PC-3 (cell line): ENCODE measurements around a stretch of chr5.

DNA sequence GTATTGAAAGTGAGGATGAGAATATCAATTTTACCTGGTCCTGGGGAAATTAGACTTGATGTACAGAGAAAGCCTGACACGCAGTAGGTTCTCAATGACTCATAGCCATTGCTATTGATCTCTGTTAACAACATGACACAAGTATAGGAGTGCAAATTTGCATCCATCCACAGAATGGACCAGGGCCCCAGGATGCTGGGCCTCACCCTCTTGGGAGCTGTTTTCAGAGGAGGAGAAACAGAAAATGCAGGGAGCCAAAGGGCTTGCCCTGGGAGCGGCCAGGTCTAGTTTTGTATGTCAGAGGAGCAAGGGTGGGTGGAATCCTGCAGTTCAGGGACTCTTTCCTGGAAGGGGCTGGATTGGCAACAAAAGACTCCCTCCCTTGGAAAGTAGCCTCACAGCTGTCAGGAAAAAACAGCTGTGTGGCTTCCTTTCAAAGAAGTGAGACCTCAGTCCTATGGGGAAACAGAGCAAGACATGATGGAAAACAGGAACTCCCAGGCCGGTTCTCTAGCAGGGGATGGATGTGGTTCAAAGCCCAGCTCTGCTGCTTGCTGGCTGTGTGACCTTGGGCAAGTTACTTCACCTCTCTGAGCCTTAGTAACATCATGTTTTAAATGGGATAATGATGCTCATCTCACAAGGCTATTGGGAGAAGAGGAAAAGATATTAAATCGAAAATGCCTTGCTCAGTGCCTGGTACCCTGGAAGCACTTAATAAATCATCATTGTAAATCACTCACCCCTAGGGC, 50.5 kb upstream of the SH3PXD2B start:
- RAMPAGE, long total RNA: no peak

- RAMPAGE, long total RNA: no peak
Observed at GRCh38 chr5:172777435-172778085, 6.6 kb upstream of the DUSP1 start.

DNA sequence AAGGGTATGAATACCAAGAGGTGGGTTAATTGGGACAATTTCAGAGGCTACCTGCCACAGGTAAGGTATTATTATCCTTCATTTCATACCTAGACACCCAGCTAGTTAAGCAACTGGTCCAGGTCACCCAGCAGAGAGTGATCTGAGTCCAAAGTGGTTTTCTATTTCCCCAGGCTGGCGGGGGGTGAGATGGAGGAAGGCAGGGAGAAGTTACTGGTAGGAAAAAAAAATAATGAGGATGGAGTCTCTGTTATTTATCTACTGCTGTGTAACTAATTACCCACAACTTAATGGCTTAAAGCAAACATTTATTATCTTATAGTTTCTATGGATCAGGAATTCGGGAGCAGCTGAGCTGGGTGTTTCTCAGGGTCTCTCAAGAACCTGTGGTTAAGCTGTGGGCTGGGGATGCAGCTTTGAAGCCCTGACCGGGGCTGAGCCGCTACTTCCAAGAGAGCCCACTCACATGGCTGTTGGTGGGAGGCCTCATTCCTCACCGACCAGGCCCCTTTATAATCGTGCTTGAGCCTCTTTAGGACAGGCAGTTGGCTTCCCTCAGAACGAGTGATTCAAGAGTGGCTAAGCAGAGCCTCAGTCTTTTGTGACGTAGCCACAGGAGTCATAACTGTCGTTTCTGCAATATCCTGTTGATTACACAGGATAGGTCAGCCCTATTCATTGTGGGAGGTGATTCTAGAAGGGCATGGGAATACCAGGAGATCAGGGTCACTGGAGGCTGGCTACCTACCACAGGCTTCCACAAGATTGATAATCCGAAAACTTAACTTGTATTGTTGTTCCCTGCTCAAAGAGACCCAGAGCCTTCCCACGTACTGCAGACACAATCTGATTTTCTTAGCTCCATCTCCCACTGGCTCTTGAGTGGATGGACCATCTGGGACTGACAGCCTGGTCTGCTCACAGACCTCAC, 3.2 kb upstream of the ERGIC1 start:
- RAMPAGE, long total RNA: no peak

DNA sequence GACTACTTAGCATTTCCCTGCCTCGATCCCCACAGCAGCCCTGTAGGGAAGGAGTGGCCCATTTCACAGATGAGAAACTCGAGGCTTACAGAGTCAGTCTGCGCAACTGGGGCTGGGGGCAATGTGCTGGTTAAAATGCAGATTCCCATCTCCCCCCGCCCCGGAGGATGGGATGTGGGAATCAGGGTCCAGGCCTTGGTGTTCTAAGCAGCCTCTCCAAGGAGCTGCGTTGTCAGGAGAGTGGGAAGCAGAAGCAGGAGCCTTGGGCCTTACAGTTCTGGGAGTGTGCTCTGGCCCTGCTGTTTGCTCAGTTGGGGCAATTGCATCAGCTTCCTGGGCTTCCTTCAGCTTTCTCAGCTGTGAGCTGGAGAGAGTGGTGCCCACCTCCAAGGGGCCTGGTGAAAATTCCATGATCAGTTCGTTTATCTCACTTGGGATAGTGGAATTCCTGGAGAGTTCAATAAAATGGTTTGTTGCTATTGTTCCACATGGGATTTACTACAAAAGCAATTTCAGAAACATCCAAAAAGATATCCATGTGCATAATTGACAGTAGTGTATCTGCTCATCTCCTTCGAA, 19.5 kb downstream of the ERGIC1 start:
- RAMPAGE, long total RNA: no peak

DNA sequence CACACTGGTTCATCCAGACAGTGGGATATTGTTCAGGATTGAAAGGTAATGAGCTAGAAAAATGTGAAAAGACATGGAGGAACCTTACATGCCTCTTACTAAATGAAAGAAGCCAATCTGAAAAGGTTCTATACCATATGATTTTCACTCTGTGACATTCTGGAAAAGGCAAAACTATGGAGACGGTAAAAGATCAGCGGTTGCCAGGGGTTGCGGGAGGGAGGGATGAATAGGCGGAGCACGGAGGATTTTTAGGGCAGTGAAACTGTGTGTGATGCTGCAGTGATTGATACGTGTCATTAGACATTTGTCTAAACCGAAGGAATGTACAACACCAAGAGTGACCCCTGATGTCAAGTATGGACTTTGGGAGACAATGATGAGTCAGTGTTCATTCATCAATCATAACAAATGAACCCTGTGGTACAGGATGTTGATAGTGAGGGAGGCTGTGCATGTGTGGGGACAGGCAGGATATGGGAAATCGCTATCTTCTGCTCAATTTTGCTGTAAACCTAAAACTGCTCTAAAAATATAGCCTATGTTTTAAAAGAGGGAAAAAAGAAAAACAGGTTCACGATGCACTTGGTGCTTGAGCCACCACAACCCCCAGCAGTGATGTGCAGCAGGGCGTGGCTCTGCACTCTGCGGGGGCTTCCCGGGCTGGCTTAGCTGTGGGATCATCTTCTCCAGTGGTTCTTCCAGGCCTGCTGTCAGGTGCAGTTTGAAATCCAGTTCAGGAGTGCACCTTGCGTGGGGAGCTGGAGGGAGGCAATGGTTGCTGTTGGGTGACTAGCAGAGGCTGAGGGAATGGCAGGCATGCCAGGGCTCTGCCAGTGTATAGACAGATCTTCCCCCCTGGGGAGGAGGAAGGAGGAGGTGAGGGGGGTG, 34.5 kb downstream of the ERGIC1 start:
- RAMPAGE, long total RNA: no peak

- RAMPAGE, long total RNA: no peak
Observed at GRCh38 chr5:172887669-172888351, 53.8 kb downstream of the ERGIC1 start.

DNA sequence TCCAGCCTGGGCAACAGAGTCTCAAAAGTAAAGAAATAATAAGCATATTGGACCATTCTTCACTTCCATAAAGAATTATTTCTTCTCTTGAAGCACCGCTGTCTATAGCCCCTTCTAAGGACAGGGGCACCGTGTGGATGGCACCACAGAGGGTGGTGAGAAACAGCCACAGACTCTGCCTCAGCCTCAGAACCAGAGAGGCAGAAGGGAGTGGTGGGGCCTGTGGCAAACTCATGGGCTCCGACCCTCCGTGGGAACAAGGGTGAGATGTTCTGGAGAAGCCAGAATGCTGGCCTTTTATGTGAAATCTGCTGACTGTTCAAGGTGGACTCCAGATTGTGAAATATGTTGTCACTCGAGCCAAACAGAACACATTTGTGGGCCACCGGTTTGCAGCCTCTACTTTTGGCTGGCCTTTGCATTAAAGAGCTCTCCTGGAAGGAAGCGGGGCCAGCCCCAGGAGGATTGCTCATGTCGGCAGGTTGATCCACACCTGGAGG, 62.3 kb downstream of the ERGIC1 start:
- RAMPAGE, long total RNA: no peak

DNA sequence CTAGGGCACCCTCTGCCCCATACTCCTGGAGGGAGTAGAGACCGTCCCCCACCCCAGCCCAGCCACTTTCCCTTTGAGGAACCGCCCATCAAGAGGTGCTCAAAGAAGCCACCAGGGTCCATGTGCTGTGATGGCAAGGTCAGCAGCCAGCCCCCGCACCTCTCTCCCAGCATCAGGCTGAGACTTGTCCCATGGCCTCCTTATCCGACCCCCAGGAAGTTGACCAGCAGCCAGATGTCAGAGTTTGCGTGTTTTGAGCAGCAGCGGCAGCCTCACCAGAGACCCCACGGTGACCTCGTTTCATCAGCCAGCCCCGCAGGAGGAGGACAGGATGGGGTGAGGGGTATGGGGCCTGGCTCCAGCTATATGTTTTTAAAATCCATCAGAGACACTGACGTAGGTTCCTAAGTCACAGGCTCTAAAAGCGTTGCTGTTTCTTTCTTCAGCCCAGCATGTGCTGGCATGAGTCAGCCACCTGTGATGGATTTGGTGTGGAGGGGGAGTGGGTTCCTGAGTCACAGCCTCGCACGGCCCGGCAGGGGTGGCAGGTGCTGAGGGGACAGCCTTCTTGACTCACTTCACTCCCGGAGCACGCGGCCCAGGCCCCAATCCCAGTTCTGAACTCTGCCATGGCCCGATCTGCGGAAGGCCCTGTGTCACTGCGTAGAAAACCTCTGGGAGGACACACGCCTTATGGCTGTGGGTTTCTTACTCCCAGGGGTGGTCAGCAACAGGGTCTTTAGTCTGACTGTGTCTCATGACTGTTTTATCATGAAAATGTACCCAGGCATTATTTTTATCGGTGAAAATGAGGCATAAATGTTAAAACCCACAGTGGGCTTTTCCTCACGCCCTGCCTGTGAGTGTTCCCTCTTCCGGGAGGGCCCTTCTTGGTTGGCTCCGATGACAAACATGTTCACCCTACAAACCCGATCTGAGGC, 38.8 kb upstream of the RPL26L1 start:
- RAMPAGE, long total RNA: no peak

GRCh38 chr5:172924225-172924909, 34.9 kb upstream of the RPL26L1 start:
- RAMPAGE, long total RNA: no peak

- RAMPAGE, long total RNA: no peak
Observed at GRCh38 chr5:173029170-173029921, 26.8 kb upstream of the CREBRF start.

- RAMPAGE, long total RNA: no peak
Observed at GRCh38 chr5:173281882-173282208, 46.4 kb downstream of the STC2 start.

DNA sequence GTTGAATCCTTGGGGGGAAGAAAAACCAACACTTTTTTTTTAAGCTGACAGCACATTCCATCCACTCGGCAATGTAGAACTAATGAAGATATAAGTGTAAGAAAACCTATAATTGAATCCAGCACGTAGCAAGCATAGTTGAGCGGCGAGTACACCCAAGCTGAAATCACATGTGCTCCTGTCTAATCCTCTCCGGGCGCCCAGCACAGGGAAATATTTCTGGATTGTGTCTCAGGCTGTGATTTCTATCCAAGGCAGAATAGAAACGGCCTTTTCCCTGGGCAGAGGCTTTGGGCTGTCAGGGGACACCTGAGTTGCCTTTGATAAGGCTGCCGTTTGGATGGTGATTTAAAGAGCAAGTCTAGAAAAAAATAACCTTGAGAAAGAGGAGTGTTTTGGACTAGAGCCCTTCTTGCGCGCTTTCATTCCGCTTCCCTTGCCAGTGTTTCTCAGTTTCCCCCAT, 118.0 kb downstream of the BOD1 start:
- RAMPAGE, long total RNA: no peak

GRCh38 chr5:173600775-173601115, 15.7 kb downstream of the BOD1 start:
- RAMPAGE, long total RNA: no peak

GRCh38 chr5:173643917-173644426, 27.5 kb upstream of the BOD1 start:
- RAMPAGE, long total RNA: no peak

DNA sequence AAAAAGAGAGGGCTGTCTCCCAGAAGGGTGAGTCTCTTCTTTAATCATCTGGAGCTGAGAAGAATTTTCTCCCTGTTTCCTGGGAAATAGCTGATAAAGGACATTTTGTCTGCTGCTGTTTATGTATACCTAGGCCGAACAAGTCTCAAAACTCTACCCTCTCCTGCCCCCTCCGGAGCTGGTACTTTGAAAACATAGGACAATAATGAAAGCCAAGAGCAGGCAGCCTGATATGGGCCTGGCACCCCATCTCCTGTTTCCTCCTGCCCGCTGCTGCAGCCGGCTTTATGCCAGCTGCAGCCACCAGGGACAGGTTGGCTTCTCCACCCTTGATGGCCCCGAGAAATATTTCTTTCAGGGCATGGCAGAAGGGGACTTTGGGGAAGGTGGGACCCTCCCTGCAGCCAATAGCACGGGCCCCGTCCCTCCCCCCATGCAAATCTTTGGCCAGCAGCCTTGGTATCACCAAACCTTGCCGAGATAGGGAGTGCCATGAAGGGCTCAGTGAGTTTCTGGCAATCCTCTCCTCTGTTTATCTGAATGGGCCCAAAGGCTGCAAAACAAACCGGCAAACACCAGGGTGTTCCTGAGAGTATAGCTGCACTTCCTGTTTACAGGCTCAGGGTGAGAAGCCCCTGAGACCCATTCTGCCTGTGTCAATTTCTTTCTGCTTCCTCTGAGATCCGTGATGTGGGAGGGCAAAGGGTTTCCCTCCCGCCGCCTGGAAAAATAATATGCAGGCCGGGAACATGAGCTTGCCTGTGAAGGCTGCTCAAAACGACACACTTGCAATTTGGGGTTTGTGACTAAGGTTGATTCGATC, 73.4 kb upstream of the BOD1 start:
- RAMPAGE, long total RNA: no peak

DNA sequence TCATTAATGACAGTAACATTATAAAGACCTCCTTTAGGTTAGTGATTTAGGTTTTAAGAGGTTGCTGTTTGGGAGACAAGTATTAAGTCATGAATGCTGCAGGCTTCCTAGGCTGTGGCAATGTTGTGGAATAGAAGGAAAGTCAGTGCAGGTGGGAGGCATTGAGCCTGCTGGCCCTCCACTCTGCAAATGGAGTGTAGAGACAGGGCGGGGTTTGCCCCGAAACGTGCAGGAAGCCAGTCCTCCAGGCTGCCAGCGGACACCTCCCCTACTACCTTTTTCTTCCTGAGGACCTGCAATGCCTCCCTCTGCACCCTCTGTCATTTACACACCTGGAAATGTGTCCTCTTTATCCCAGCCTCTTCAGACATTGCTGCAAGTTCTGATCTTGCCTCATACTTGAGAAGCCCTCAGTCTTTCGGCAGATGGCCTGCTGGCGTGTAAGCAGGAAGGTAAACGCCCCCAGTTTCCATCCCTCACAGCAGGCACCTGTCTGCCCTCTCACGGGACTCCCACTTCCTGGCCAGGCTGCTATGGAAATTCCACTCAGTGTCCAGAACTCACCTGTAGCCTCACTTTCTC, 81.5 kb upstream of the BOD1 start:
- RAMPAGE, long total RNA: no peak

DNA sequence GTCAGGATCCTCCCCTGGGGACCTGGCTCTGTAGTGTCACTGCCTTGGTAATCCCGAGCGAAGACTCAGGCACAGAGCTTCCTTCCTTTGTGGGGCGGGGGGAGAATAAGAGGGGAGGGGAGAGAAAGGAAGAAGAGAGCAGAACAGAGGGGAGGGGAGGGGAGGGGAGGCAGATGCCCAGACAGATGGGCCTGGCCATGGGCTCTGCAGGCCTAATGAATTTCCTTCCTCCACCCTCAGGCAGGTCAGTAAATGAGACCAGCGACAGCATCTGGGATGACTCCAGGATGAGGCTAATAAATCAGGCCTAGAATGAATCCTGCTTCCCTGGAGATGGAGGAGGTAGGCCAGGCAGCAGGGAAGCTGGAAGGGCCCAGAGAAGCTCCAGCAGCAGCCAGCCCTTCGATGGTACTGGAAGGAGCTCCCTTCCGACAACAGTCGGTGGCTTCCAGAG, 104.2 kb upstream of the BOD1 start:
- RAMPAGE, long total RNA: no peak

GRCh38 chr5:173745940-173746381, 129.5 kb upstream of the BOD1 start:
- RAMPAGE, long total RNA: no peak

GRCh38 chr5:173755120-173755835, 132.9 kb upstream of the CPEB4 start:
- RAMPAGE, long total RNA: no peak

GRCh38 chr5:173850223-173850886, 37.8 kb upstream of the CPEB4 start:
- RAMPAGE, long total RNA: no peak